ENCODE measurements around a stretch of chr6.

- RRBS, result no CpG with 5 or more reads among the region's 6 CpGs
These were observed 238.8 kb upstream of the SOX4 start for GRCh38 chr6:21354489-21355492.

DNA sequence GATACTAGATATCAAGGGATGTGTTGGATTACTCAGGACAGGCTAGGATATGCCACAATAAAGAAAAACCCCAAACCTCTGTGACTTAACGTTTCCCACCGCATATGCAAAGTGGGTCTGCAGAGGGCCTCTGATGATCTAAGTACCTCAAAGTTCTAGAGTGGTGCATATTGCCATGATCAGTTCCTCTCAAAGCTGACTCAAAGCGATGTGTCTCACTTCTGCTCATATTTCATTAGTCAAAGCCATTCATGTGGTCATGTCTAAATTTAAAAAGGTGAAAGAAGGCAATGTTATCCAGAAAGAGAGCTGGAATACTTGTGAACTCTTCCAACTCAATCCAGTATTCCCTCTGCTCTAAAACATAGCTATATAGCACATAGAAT lies 155.0 kb upstream of the SOX4 start:
- RRBS, result no CpG with 5 or more reads among the region's 3 CpGs

GRCh38 chr6:21478952-21479581 lies 114.5 kb upstream of the SOX4 start:
- RRBS, result 28% methylated on average over 8 of the region's 15 CpGs

DNA sequence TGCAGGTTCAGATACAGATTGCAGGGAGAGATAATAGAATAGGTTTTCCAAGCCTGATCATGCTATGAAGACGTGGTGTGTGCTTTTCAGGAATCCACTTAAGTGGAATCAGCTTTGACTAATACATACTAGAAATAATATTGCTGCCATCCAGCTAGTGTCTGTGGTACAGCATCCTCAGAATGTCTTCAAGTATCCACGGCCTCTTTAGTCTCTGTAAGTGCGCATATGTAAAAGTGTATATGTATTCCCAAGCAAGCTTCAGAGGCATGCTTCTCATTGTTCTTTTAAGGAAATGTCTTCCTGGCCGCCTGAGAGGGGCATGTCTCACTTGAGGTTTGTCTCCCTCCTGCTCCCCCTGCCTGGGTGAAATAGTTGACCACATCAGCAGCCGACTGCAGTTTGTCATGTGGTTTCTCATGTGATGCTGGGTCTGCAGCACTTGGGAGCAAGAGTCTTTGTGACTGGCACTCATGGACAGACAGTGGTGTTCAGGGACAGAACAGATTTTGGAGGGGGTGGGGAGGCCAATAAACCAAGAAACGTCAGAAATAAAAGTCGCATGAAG lies 150.9 kb downstream of the PRL start:
- RRBS, result no CpG with 5 or more reads among the region's 7 CpGs

- RRBS, result no CpG with 5 or more reads among the region's 1 CpG
These were observed 126.6 kb upstream of the HDGFL1 start for GRCh38 chr6:22442741-22443248.

DNA sequence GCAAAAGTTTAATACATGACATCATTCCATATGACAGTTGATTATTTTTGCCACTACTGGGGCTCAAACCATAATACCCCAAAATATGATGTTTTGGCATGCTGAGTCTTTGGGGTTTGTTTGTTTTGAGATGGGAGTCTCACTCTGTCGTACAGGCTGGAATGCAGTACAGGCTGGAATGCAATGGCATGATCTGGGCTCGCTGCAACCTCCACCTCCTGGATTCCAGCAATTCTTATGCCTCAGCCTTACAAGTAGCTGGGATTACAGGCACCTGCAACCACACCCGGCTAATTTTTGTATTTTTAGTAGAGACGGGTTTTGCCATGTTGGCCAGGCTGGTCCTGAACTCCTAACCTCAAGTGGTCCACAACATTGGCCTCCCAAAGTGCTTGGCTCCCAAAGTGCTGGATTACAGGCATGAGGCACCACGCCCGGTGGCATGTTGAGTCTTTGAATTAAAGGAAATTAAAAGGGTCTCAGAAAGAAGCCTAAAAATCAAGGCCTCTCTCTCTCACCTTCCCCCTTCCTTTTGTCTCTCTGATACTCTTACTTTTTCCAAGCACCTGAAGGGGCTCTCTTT lies 1.2 kb upstream of the MRS2 start:
- RRBS, result no CpG with 5 or more reads among the region's 6 CpGs

- RRBS, result no CpG with 5 or more reads among the region's 3 CpGs
These were observed 2.6 kb downstream of the TDP2 start for GRCh38 chr6:24664038-24664587.

GRCh38 chr6:24715771-24717092 lies 2.7 kb downstream of the C6orf62 start:
- RRBS, result no CpG with 5 or more reads among the region's 16 CpGs

- RRBS, result no CpG with 5 or more reads among the region's 5 CpGs
These were observed 58.6 kb downstream of the RIPOR2 start for GRCh38 chr6:24877154-24877491.

- RRBS, result no CpG with 5 or more reads among the region's 3 CpGs
These were observed 27.8 kb downstream of the RIPOR2 start for GRCh38 chr6:24907846-24908552.

GRCh38 chr6:24980810-24981373 lies 45.1 kb upstream of the RIPOR2 start:
- RRBS, result no CpG with 5 or more reads among the region's 2 CpGs

DNA sequence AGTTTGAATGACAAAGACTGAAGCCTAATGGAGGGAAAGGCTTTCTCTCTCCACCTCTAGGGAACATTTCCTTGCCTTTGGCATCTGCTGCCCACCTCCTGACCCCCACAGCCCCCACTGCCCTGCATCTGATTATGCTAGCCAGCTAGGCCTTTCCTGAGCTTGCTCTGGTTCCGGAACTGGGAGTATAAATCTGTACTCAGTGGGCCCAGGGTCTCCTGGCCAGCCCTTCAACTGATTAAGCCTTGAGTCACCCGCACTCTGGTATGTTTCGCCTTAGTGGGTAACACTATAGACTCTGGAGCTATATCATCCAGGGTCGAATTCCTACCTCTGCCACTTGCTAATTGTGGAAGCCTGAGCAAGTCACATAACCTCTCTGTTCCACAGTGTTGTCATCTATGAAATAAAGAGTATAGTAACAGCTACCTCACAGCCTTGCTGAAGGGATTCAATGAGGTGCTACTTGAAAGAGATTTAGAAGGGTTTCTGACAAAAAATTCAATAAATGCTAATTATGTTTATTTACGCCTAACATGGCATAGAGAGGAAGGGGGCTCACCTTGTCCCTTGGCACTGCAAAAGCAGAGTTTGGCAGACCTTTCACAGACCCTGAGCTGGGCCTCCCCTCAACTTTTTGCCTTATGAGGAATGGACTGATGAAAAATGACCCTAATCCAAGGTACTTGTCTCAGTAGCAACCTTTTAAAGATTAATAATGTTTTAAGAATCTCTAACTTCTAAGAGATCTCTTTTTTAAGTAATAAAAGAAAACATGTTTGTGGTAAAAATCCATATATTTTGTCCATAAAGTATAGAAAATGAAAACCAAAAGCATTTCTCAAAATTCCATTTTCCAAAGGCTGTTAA lies 45.8 kb upstream of the RIPOR2 start:
- RRBS, result no CpG with 5 or more reads among the region's 5 CpGs

DNA sequence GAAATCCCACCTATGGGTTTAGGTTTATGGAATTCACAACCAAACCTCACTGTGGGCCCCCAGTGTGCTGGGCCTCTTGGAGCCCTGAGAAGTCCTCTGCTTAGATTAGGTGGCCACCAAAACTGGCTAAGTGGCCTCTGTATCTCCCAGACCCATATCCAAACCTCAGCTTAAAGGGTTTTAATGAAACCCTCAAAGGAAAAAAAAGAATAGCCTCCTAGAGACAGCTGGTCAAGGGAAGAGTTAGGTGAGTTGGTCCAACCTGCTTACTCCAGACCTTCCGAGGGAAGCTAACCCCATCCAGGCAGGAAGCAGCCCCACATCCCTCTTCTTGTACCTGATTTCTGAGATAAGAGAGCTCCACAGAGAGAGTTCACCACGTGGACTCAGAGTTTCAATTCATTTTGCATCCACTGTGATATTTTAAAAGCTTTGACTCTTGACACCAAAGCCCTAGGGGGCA lies 55.9 kb upstream of the RIPOR2 start:
- RRBS, result no CpG with 5 or more reads among the region's 2 CpGs

- RRBS, result no CpG with 5 or more reads among the region's 9 CpGs
These were observed 99.5 kb upstream of the RIPOR2 start for GRCh38 chr6:25035190-25035778.

GRCh38 chr6:25171276-25171779 lies 107.8 kb upstream of the CARMIL1 start:
- RRBS, result no CpG with 5 or more reads among the region's 2 CpGs

DNA sequence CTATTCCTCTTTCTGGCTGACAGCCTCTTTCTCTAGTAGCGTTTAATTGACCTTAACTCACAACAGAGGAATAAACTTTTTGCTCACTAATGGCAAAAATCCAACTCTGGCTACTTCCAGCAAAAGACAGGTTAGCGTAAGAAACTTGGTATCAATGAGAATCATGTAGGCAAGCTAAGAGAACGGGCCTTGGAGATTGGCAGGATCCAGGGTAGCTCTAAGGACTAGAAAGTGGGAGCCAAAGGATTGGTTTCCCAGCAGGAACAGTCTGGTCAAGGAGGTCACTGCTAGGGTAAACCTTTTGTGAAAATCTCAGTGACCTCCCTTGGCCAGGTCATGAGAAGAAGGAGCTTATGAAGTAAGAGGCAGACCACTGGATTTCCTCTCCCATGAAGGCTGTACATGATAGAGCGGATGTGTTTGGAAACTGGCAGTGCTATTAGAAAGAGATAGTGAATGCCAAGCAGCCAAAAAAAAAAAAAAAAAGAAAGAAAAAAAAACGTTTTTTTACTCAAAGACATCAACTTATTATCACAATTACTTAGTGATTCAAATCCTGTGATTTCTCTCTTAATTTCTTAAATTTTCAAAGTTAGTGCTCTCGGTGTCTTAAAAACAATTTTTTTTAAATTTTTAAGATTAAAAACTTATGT lies 86.0 kb upstream of the CARMIL1 start:
- RRBS, result no CpG with 5 or more reads among the region's 6 CpGs

- RRBS, result 14% methylated on average over 8 of the region's 37 CpGs
These were observed 710 bp downstream of the CARMIL1 start for GRCh38 chr6:25279651-25280517.

GRCh38 chr6:25748499-25748729 lies 6.1 kb upstream of the SLC17A4 start:
- RRBS, result no CpG with 5 or more reads among the region's 7 CpGs

GRCh38 chr6:25781881-25782445 lies 27.4 kb downstream of the SLC17A4 start:
- RRBS, result no CpG with 5 or more reads among the region's 3 CpGs